Kidney (tissue), 2 donors: ENCODE measurements around a stretch of chr2.

GRCh38 chr2:3535654-3536730, 16.7 kb upstream of the ADI1 start:
- PRO-cap = unidirectional peak, plus-strand start at chr2:3535834; bidirectional peak, plus-strand start at chr2:3536263, minus-strand start at chr2:3535971; bidirectional peak, plus-strand start at chr2:3536383, minus-strand start at chr2:3536394; unidirectional peak, minus-strand start at chr2:3536477
- RRBS = 20% methylated on average over 1 of the region's 27 CpGs

DNA sequence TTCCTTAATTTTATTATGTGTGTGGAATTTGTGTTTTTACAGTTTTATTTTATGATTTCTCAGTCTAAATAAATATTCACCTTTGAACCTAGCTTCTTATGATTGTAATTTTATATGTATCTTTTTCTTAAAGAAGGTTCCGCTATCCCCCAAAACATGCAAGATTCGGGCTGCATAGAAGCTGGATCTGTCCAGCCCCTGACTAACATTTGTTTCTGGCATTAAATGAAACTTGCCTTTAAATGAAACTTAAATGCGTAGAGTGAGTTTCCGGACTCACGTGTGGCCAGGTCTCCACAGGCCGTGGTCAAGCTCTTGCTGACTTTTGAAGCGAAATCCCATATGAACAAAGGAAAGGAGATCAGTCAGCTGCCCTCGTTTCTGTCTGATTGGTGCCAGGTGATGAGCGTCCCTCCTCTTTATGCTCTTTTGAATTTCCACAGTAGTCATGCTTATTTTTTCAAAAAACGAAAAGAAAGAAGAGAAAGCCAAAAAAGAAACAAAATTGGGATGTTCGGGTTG, 509 bp upstream of the COLEC11 start:
- PRO-cap = no peak
- RRBS = no CpG with 5 or more reads among the region's 11 CpGs

- PRO-cap = no peak
- RRBS = no CpG with 5 or more reads among the region's 7 CpGs
Measured at GRCh38 chr2:3694782-3695478, 8.4 kb upstream of the DCDC2C start.

- PRO-cap = no peak
- RRBS = no CpG with 5 or more reads among the region's 5 CpGs
Measured at GRCh38 chr2:4572325-4572704, 868.9 kb downstream of the DCDC2C start.

DNA sequence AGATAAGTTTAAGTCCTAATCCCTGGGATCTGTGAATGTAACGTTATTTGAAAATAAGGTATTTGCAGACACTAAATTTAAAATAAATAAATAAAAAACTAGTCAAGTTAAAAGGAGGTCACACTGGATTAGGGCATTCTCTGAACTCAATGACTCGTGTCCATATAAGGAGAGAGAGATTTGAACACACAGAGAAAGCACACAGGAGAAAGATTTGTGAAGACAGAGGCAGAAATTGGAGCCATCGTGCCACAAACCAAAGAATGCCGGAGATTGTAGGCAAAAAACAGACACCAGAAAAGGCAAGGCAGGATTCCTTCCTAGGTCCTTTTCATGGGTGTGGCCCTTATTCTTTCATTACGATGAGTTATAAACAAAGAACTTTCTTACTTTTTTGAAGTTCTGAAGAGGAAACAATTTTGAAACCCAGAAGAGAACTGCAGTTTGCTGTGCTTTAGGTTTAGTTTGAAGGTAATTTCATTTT, 981.6 kb downstream of the DCDC2C start:
- PRO-cap = no peak
- RRBS = no CpG with 5 or more reads among the region's 5 CpGs

DNA sequence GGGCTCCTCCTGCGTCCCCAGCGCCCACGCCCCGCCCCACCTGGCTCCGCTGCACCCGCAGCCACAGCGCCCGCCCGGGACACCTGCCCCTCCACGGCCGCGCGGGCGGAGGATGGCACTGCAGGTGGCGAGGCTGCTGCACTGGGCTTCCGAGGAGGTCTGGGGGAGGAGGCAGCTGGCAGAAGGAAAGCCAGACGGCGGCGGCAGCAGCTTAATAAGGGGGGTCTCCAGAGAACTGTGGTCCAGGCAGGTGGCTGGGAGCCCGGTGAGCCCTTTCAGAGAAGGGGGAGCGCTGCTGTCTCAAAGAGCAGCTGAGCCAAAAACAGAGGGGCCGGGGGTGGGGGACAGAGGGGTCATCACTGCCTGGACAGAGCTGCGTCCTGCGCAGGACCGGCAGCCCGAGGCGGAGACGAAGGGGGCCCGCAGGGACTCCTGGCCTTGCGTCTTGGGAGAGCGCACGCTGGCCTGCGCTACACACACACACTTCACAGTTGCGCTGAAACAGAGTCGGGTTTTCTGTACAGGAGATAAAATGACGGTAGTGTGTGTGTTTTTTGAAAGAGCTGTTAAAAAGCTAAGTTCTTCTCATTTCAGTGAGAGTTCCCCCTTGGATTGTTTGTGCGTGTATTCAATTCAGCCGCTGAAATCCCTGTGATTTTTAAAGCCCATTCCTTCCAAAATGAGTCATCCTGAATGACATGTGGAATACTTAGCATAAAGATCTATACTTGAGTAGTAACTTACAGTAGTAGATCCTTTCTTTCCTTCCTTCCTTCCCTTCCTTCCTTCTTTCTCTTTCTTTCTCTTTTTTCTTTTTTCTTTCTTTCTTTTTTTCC, 18.5 kb upstream of the SOX11 start:
- PRO-cap = no peak
- RRBS = 5% methylated on average over 14 of the region's 38 CpGs

DNA sequence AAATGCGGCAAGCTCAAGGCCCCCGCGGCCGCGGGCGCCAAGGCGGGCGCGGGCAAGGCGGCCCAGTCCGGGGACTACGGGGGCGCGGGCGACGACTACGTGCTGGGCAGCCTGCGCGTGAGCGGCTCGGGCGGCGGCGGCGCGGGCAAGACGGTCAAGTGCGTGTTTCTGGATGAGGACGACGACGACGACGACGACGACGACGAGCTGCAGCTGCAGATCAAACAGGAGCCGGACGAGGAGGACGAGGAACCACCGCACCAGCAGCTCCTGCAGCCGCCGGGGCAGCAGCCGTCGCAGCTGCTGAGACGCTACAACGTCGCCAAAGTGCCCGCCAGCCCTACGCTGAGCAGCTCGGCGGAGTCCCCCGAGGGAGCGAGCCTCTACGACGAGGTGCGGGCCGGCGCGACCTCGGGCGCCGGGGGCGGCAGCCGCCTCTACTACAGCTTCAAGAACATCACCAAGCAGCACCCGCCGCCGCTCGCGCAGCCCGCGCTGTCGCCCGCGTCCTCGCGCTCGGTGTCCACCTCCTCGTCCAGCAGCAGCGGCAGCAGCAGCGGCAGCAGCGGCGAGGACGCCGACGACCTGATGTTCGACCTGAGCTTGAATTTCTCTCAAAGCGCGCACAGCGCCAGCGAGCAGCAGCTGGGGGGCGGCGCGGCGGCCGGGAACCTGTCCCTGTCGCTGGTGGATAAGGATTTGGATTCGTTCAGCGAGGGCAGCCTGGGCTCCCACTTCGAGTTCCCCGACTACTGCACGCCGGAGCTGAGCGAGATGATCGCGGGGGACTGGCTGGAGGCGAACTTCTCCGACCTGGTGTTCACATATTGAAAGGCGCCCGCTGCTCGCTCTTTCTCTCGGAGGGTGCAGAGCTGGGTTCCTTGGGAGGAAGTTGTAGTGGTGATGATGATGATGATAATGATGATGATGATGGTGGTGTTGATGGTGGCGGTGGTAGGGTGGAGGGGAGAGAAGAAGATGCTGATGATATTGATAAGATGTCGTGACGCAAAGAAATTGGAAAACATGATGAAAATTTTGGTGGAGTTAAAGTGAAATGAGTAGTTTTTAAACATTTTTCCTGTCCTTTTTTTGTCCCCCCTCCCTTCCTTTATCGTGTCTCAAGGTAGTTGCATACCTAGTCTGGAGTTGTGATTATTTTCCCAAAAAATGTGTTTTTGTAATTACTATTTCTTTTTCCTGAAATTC, 1.4 kb downstream of the SOX11 start:
- PRO-cap = no peak
- RRBS = 3% methylated on average over 21 of the region's 116 CpGs

DNA sequence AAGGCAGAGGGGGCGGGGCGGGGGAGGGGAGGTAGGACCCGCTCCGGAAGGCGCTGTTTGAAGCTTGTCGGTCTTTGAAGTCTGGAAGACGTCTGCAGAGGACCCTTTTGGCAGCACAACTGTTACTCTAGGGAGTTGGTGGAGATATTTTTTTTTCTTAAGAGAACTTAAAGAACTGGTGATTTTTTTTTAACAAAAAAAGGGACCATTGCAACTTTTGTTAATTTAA, 2.2 kb downstream of the SOX11 start:
- PRO-cap = no peak
- RRBS = no CpG with 5 or more reads among the region's 7 CpGs

DNA sequence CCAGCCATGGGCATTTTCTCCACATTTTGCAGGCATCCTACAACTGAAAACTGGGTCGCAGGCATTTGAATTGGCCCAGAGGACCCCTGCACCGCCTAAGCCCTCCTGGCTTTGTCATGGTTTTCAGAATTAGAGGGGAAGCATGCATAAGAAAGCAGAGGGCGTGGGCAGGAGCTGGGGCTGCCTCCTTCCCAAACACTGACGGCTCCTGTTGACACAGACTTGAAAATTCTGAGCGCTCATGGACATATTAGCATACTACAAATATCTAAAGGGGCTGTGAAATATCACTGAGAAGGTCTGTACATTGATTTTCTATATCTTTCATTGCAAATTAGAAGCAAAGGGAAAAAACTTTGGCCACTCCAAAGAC, 34.1 kb downstream of the SOX11 start:
- PRO-cap = no peak
- RRBS = no CpG with 5 or more reads among the region's 5 CpGs

GRCh38 chr2:6650147-6650934, 215.4 kb downstream of the CMPK2 start:
- PRO-cap = no peak
- RRBS = no CpG with 5 or more reads among the region's 11 CpGs

- PRO-cap = no peak
- RRBS = no CpG with 5 or more reads among the region's 11 CpGs
Measured at GRCh38 chr2:7020327-7020811, 103.2 kb downstream of the RNF144A start.

- PRO-cap = no peak
- RRBS = no CpG with 5 or more reads among the region's 7 CpGs
Measured at GRCh38 chr2:7450774-7451262, 533.6 kb downstream of the RNF144A start.

DNA sequence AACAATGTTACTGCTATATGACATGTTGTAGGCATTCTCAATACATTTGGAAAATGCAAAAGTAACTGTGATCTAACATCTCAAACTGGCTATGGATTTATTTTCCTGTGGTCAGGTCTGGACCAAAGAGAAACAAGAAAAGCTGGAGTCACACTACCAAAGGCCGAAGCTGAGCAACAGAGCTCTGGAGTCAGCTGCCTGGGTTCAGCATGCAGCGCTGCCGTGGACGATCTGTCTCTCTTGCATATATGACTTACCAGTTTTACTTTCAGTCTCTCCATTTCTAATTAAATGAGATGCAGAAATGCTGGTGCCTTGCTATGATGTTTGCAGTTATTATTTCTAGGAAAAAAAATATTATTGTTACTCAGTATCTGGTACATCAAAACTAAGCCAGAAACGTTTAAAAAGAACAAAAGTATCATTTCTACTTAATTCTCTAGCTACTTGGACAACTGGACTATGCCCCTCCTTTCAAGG, 813.2 kb downstream of the RNF144A start:
- PRO-cap = no peak
- RRBS = no CpG with 5 or more reads among the region's 5 CpGs

- PRO-cap = no peak
- RRBS = no CpG with 5 or more reads among the region's 21 CpGs
Measured at GRCh38 chr2:7748677-7749417, 831.6 kb downstream of the RNF144A start.

DNA sequence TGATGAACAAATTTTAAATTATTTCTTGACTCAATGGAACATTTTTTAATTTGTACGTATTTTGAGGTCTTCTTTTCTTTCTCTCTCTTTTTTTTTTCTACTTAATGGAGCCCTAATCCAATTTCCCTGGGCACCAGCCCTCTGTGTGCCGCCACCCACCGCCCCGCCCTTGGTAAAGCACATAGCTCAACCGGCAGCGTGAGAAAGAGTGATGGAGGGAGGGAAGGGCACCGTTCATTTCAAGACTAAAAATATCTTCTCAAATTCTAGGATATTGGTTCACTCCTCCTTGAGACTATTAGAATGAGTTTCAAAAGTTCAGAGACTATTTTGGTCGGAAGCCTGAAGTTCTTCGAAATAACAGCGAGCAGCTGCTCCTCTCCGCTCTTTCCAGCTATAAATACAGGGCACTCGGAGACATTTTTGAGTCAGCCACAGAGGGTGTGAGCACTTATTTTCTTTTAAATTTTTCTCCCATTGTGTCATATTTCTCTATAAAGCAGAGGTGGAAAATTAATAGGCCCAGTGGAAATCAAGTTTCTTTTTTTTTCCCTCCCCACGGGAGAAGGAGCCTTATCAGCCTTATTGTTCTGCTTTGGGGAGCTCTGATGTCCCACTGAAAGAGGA, 731.7 kb upstream of the ID2 start:
- PRO-cap = no peak
- RRBS = no CpG with 5 or more reads among the region's 13 CpGs

DNA sequence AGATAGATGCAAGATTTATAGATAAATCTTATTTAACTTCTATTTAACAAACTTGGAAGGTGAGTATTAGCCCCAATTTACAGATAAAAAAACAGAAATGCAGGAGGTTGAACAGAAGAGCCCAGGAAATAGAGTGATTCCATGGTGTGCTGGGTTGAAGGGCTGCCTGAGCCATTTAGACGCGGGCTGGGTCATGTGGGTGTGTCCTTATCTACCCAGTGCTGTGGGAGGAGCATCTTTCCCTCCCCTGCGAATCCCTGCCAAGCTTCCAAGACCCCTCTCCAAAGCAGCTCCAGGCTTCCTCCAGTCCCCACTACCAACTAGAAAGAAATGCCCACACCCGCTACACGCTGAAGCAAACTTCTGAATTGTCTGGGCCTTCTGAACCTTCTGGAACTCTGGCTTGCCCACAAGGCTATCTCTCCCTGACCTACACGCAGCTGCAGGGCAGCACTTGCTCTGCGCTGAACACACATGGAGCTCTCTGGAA, 562.9 kb upstream of the ID2 start:
- PRO-cap = no peak
- RRBS = no CpG with 5 or more reads among the region's 7 CpGs

DNA sequence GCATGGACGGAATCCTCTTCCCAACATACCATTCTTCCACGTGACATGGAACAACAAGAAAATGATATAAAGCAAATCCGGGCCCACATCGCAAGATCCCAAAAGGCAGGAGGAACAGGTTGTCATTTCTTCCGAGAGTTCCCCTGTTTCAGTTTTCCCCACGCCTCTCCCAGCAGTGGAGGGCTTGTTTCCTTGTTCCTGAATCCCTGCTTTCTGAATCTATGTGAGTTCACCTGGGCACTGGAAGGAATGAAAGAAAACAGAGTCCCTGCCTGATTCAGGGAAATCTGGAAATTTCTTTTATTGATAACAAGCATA, 562.5 kb upstream of the ID2 start:
- PRO-cap = no peak
- RRBS = no CpG with 5 or more reads among the region's 6 CpGs

DNA sequence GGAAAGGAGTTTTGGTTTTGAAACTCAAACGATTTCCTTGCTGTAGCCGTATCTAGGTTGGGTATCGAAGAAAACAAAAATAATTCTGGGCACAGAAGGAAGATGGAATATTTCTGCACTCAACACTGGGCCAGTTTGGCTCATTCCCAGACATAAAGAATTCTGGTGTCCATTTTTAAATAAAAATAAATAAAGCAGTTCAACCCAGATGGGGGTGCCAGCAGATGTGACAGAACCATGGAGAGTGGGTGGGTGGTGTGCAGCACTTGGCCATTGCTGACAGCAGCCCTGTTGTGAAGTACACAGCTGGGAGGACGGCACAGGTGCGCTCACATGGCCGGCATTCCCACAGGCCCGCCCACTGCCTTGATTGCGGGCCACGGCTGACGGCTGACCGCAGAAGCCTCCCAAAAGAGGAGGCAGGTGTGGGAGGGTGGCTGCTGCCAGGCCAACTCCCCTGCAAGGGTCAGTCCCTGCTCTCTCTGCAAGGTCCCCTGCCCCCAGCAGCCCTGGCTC, 351.9 kb upstream of the ID2 start:
- PRO-cap = no peak
- RRBS = no CpG with 5 or more reads among the region's 11 CpGs

DNA sequence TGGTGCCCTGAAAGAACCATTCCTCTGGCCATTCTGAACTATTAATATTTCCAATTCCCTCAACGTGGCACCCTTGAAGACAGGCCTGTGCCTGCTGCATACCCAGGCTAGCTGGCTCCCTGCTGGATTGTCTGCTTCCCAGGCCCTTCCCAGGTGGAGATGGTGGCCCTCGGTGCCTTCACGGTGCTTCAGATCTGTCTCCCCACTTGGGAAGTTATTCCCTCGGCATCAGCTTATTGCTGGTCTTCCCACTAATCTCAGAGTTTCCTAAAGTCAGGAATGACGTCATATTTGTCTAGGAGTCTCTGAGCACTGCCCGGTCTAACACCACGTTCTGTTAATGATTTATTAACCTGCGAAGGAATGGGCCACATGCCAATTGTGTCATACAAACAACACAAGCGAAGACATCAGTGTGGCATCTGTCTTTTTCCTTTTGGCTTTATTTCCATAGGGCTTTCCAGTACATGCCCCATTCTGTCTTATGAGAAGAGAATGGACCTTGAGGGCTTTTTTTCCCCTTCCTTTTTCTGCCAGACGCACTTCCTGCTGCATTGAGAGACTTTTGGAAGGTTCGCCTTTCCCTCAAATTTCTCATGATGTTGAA, 269.7 kb upstream of the ID2 start:
- PRO-cap = no peak
- RRBS = no CpG with 5 or more reads among the region's 11 CpGs

- PRO-cap = unidirectional peak, plus-strand start at chr2:8526257
- RRBS = no CpG with 5 or more reads among the region's 22 CpGs
Measured at GRCh38 chr2:8525428-8526672, 156.0 kb upstream of the ID2 start.